Lung (tissue), 4 donors: ENCODE measurements around a stretch of chr10.

DNA sequence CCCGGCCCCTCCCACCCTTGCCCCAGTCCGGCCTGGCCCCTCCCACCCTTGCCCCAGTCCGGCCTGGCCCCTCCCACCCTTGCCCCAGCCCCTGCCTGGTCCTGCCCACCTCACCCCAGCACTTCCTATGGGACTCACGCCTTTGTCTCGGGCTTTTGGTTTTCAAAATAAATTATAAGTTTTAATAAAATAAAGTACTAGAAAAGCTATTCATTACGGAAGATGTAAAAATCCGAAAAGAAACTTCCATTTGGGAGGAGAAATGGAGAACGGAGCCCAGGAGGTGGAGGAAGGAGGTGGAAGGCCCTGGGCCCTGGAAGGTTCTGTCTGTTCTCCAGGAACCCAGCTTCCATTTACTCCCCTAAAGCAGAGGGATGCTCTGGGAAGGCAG is 52.2 kb downstream of the PWWP2B start:
- PRO-cap = no peak
- RAMPAGE, long total RNA = no peak
- RRBS = no CpG with 5 or more reads among the region's 8 CpGs

- PRO-cap = no peak
- RAMPAGE, long total RNA = no peak
- RRBS = 66% methylated on average over 6 of the region's 16 CpGs
Observed at GRCh38 chr10:132467136-132467636, 70.2 kb downstream of the PWWP2B start.

DNA sequence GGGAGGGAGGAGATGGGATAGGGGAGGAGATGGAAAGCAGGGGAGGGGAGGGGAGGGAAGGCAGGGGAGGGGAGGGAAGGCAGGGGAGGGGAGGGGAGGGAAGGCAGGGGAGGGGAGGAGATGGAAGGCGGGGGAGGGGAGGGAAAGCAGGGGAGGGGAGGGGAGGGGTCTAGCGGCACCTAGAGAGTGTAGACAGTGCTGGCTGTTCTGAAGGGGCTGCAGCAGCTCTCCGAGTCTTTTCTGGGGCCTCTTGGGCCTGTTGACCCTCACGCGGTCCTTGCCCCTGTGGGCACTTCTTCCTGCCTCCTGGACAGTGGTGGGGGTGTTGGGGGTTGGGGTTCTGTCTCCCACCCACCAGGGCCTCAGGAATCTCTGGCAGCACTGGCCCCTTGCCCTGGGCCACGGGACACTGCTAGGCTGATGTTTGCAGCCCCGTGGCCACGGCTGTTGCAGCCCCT is 69.0 kb upstream of the INPP5A start:
- PRO-cap = no peak
- RAMPAGE, long total RNA = no peak
- RRBS = no CpG with 5 or more reads among the region's 8 CpGs

- PRO-cap = no peak
- RAMPAGE, long total RNA = no peak
- RRBS = no CpG with 5 or more reads among the region's 8 CpGs
Observed at GRCh38 chr10:132469578-132469932, 68.0 kb upstream of the INPP5A start.

GRCh38 chr10:132542120-132542561 is 4.6 kb downstream of the INPP5A start:
- PRO-cap = no peak
- RAMPAGE, long total RNA = no peak
- RRBS = no CpG with 5 or more reads among the region's 13 CpGs

GRCh38 chr10:132567419-132567804 is 29.8 kb downstream of the INPP5A start:
- PRO-cap = no peak
- RAMPAGE, long total RNA = no peak
- RRBS = no CpG with 5 or more reads among the region's 9 CpGs

DNA sequence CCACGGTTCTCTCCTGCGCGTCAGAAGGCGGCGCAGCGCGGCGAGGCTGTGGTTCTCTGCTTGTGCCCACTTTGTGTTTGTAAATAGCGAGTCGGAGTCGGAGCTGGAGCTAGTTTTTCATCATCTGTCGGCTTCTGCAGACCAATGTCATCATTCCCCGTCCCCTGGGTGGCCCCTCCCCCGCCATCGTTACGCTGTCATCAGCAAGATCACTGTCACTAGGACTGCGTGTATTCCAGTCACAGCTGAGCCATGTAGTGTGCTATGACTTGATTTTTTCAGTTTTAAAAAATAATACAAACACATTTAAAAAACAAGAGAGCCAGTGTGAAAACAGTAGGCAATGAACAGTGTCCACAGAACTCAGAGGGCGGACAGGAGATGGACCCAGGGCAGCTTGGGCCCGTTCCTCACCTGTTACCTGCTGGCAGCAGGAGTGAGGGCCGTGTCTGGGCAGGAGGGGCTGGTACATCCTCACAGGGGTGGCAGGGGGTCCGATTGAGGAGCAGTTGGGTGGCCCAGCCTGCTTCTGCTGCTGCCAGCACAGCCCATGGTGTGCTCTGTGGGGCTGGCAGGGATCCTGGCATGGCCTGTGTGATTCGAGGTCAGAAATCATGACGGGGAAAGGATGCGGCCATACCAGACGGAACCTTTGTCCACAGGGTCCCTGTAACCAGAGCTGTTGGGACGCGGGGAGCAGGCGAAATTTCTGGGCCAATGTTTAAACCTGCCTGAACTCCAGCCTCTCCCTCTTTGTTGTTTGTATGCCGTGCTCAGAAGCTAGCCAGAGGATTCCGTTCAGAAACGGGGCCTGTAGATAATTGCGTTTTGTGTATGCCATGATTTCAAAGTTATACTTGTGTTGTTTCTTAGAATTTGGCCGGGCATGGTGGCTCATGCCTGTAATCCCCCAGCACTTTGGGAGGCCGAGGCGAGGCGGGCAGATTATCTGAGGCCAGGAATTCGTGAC is 49.5 kb downstream of the INPP5A start:
- PRO-cap = no peak
- RAMPAGE, long total RNA = no peak
- RRBS = no CpG with 5 or more reads among the region's 37 CpGs

DNA sequence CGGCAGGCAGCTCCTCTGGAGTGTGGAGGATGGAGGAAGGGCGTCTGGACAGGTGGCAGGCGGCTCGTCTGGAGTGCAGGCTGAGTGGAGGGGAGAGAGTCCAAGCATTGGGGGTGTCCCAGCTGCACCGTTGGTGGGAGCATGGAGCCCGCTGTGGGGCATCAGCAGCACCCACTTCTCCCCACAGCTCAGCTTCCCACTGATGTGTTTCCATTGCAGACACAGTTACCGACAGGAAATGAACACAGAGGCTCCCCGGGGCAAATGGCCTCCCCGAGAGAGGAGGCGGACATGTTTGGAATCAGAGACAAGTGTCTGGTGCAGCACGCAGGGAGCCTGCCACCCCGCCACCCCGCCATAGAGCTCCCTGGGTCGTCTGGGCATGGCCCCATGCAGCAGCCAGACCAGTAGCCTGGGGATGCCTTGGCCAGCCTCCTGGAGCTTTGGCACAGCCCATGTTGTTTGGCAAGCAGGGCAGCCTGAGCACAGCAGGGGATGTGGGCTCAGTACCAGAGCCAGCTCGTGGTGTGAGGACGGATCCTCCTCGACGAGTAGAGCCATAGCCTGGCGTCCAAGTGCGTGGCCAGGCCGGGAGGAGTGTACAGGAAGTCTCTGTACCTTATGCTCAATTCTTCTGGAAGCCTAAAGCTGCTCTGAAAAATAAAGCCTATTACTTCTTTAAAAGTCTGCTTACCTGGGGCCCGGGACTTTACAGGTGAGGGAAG is 80.8 kb downstream of the NKX6-2 start:
- PRO-cap = no peak
- RAMPAGE, long total RNA = no peak
- RRBS = 100% methylated on average over 2 of the region's 22 CpGs

DNA sequence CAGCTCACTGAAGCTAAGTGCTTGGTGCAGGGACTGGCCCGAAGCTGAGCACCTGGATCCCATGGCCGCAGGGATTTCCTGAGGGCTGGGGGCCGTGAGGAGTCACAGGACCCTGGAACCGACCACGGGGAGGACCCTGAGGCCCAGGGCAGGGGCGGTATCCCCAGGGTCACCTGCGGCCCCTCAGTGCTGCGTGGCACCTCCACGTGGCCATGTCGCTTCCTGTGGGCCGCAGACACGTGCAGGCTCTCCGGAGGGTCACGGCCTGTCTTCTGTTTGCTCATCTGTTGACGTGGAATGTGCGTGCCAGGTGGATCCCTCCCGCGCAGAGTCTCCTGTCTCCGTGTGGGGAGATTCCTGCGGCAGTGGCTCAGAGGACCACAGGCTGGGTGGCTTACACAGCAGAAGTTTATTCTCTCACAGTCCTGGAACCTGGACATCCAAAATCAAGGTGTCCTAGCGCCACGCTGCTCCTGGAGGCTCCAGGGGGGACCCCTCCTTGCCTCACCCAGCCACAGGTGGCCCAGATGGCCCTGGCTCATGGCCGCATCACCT is 53.3 kb downstream of the NKX6-2 start:
- PRO-cap = no peak
- RAMPAGE, long total RNA = no peak
- RRBS = no CpG with 5 or more reads among the region's 23 CpGs

- PRO-cap = no peak
- RAMPAGE, long total RNA = no peak
- RRBS = no CpG with 5 or more reads among the region's 3 CpGs
Observed at GRCh38 chr10:132740832-132741083, 45.2 kb downstream of the NKX6-2 start.

DNA sequence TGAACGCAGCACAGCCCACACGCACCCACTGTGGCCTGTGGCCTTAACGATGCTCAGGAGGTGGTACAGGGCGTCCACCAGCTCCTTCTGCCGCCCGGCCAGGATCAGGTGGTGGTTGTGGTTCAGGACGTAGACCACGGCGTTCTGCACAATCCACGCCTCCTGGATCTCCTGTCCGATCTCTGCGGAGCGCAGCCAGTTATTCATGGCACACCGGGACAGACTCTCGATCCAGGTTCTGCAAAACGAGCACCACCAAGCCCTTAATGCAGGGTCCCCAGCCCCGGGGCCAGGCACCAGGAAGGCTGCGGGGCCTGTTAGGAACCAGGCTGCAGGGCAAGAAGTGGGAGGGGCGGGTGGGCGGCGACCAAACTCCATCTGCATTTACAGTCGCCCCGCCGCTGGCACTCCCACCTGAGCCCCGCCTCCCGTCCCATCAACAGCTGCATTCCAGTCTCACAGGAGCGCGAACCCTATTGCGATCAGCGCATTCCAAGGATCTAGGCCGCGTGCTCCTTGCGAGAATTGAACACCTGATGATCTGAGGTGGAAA is 29.3 kb downstream of the CFAP46 start:
- PRO-cap = no peak
- RAMPAGE, long total RNA = no peak
- RRBS = 80% methylated on average over 6 of the region's 33 CpGs

GRCh38 chr10:132916951-132917246 is 25.5 kb downstream of the CFAP46 start:
- PRO-cap = no peak
- RAMPAGE, long total RNA = no peak
- RRBS = 88% methylated on average over 9 of the region's 13 CpGs

DNA sequence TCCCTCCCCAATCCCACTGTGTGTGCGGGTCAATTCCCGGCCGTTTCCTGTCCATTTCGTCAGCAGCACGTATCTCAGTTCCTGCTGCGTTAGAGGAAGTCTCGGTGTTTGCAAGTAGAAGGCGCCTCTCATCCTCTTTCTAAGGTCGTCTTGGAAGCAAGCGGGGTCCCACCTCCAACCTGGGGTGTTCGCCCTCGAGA is 25.0 kb upstream of the ADGRA1 start:
- PRO-cap = no peak
- RAMPAGE, long total RNA = no peak
- RRBS = no CpG with 5 or more reads among the region's 12 CpGs

GRCh38 chr10:133100658-133101609 is 13.2 kb downstream of the ADGRA1 start:
- PRO-cap = no peak
- RAMPAGE, long total RNA = no peak
- RRBS = 17% methylated on average over 1 of the region's 47 CpGs

- PRO-cap = no peak
- RAMPAGE, long total RNA = no peak
- RRBS = 91% methylated on average over 4 of the region's 11 CpGs
Observed at GRCh38 chr10:133117420-133117782, 29.7 kb downstream of the ADGRA1 start.

- PRO-cap = no peak
- RAMPAGE, long total RNA = no peak
- RRBS = 91% methylated on average over 5 of the region's 46 CpGs
Observed at GRCh38 chr10:133167313-133167996, 7.4 kb downstream of the KNDC1 start.

- PRO-cap = no peak
- RAMPAGE, long total RNA = no peak
- RRBS = 51% methylated on average over 6 of the region's 23 CpGs
Observed at GRCh38 chr10:133251456-133252208, 14.0 kb downstream of the VENTX start.

DNA sequence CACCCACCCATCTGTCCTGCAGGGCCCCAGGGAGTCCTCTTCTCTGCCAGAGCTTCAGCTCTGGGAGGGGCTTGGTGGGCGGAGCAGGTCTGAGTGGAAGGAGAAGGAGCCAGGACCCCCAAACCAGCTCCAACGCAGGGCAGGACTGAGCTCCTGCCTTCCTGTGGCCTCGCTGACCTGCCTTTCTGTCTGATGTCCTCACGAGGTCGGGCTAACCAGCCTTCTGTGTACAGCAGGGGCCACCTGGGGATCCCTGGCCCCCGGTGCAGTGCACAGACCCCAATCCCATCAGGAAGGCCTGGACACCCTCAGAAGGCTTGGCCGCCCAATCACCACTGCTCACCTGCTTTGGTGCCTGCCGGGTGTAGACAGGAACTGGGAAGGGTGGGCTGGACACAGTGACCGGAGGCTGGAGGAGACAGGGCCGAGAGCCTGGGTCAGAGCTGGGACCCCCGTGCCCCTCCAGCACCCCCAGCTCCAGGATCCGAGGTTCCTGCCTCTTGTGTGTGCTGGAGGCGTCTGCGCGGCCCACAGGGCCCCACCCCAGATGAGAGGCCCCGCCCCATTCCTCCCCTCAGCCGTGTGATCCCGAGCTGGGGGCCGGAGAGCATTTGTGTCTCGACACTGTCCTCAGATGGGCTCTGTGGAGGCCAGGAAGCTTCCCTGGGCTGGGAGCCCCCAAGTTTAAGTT is 9.5 kb downstream of the ADAM8 start:
- PRO-cap = no peak
- RAMPAGE, long total RNA = no peak
- RRBS = 94% methylated on average over 2 of the region's 20 CpGs

GRCh38 chr10:133287915-133288210 is 11.2 kb upstream of the ADAM8 start:
- PRO-cap = no peak
- RAMPAGE, long total RNA = no peak
- RRBS = 97% methylated on average over 15 of the region's 19 CpGs

- PRO-cap = no peak
- RAMPAGE, long total RNA = no peak
- RRBS = no CpG with 5 or more reads among the region's 14 CpGs
Observed at GRCh38 chr10:133324170-133324846, 12.4 kb downstream of the CALY start.